ENCODE results near the gene CACTIN.

DNA sequence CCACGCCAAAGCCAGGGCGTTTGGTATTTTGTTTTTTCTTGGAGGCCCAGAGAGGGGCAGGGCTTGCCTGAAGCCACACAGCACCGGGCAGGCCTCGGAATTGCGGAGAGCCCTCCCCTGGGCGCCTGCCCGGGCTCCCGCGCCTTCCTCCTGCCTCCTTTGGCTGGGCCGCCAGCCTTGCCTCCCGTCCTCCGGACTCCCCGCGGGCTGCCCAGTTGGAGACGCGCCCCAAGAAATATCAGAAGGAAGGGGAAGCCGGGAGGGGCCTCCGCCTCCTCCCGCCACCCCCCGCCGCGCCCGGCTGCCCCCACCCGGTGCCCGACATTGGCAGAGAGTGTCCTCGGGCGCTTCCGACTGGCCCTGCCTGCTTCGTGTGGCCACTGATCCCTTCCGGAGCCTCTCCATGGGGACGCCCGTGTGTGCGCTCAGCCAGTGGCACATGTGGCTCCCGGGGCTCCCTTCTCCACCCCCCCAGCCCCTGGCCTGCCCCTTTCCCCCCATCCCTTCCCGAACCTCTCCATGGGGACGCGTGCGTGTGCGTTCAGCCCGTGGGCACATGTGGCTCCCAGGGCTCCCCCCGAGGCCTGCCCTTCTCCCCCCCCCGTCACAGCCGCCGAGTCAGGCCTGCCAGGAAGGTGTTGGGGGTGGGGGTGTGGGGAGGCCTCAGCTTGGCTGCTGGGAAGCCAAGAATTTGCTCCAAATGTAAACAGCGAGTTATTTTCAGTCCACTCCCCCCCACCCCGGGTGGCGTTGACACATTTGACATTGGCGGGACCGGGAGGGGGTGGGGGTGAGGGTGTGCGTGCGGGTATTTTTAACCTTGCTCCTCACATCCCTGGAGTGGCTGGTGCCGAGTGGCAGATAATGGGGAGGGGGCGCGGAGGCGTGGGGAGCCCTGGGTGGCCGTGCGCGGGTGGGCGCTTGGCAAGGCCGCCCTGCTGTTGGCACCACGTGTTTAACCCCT is 37.4 kb downstream of the NFIC start:
- PRO-cap = bidirectional peak, plus-strand start at position 404 of the sequence, minus-strand start at position 209 of the sequence; bidirectional peak, plus-strand start at position 638 of the sequence, minus-strand start at position 558 of the sequence

DNA sequence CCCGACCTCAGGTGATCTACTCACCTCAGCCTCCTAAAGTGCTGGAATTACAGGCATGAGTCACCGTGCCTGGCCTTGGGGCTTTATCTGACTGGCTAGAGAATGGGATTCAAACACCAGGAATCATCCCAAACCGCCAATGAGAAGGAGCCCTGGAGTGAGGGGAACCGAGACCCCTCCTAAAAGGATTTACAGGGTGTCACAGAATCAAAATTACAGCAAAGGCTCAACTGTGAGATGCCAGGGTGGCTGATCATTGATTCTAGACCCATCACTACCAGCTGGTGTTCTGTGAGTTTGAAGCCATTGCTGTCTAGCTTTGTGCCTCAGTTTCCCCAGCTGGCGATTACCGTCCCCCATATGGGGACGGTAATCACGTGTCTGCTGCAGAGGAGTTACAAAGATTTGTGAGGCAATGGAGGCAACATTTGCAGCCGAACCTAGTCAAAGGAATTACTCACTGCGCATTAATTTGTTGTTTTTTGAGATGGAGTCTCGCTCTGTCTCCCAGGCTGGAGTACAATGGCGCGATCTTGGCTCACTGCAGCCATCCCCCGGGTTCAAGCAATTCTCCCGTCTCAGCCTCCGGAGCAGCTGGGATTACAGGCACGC is 46.9 kb downstream of the NFIC start:
- PRO-cap = no peak

DNA sequence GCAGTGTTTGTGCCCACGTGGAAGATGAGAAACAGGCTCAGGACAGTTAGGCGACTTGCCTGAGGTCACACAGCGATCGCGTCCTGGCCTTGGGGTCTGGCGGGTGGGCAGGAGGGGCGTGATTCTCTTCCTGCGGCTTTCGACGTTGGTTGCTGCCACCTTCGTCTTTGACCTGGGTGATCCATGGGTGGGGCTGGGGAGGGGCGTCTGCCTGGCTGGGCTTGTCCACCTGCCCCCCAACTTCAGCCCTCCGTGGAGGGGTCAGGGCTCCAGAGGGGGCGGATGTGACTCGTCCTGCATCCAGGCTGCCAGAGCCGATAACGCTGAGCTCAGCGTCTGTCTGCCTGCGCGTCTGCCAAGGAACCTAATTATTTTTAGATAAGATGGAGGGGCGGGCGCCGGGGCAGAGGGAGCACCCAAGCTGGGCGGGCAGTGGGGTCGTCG is 57.0 kb downstream of the SMIM24 start:
- PRO-cap = no peak

GRCh38 chr19:3429582-3430123 is 50.7 kb downstream of the SMIM24 start:
- PRO-cap = no peak

DNA sequence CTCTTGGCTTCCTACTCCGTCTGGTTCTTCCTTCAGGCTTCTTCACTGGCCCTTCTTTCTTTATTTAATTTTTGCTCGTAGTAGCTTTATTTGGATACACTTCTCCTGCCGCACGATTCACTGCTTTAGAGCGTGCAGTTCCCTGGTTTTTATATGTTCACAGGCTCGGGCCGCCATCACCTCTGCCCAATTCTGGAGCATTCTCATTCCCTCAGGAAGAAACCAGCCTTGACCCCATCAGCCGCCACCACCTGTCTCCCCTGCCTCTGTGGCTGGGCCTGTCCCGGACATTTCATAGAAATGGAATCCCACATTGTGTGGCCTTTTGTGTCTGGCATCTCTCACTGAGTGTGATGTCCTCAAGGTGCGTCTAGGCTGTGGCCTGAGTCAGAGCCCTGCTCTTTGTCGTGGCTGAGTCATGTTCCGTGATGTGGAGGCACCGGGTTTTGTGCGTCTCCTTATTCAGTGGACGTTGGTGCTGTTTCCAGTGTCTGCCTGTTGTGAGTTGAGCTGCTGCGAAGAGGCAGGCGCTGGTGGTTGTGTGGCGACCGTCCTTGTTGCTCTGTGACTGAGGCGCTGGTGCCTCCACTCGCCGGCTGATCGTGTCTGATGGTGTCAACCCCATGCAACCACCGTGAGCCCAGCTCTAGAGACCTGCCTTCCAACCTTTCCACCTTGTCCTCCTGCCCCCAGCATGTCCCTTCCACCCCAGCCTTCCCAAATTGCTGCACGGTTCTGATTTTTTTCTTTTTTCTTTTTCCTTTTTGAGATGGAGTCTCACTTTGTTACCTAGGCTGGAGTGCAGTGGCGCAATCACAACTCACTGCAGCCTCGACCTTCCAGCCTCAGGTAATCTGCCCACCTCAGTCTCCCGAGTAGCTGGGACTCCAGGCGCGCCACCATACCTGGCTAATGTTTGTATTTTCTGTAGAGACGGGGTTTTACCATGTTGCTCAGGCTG is 3.6 kb downstream of the FZR1 start:
- PRO-cap = no peak

DNA sequence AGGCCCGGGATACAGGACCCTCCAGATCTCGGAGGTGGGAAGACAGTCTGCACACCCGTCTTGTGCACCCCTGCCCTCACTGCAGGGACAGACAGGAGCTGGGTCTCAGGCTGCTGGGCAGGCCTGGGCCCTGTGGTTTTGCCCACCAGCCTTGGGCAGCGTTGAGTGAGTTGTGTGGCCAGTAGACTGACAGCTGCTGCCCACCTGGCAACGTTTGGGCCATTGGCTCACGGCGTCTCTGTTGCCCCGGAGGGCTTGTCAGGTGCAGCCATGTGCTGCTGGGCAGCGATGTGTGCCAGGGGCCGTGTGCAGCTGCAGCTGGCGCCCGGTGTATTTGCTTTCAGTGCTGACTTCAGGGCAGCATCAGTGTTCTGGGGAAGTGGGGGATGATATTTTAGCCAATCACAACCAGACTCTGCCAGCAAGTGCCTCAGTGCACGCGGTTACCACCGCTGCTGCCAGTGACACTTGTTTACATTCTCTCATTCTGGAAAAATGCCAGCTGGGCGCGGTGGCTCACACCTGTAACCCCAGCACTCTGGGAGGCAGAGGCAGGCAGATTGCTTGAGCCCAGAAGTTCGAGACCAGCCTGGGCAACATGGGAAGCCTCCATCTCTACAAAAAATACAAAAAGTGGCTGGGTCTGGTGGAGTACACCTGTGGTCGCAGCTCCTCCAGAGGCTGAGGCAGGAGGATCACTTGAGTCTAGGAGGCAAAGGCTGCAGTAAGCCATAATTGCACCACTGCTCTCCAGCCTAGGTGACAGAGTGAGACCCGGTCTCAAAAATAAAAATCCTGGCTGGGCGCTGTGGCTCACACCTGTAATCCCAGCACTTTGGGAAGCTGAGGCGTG is 10.7 kb downstream of the FZR1 start:
- PRO-cap = no peak

- PRO-cap = no peak
These were observed 6.9 kb upstream of the TEKTIP1 start for GRCh38 chr19:3531639-3532856.

- PRO-cap = no peak
These were observed 6.9 kb downstream of the TEKTIP1 start for GRCh38 chr19:3545412-3546681.

DNA sequence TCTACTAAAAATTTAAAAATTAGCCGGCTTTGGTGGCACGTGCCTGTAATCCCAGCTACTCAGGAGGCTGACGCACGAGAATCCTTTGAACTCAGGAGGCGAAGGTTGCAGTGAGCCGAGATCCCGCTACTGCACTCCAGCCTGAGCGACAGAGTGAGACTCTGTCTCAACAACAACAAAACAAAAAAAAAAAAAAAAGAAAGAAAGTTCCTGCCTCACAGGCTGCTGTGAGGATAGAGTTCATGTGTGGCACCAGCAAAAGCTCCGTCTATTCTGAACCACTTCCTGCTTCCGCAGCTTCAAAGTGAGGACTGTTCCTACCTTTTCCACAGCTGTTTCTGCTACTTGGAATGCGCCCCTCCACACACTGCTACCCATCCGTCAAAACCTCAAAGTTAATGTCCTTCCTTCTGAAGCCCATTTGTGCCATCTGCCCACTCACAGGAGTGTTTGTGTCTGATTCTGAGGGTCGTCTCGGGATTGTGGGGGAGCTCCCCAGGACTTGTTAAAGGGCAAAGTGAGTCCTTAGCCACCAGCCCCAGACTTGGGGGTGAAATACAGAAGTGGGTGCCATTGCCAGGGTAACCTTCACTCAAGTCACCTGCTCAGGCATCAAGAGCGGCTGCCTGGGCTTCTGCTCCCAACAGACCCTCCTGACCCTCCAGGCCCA is 3.0 kb downstream of the MFSD12 start:
- PRO-cap = no peak

DNA sequence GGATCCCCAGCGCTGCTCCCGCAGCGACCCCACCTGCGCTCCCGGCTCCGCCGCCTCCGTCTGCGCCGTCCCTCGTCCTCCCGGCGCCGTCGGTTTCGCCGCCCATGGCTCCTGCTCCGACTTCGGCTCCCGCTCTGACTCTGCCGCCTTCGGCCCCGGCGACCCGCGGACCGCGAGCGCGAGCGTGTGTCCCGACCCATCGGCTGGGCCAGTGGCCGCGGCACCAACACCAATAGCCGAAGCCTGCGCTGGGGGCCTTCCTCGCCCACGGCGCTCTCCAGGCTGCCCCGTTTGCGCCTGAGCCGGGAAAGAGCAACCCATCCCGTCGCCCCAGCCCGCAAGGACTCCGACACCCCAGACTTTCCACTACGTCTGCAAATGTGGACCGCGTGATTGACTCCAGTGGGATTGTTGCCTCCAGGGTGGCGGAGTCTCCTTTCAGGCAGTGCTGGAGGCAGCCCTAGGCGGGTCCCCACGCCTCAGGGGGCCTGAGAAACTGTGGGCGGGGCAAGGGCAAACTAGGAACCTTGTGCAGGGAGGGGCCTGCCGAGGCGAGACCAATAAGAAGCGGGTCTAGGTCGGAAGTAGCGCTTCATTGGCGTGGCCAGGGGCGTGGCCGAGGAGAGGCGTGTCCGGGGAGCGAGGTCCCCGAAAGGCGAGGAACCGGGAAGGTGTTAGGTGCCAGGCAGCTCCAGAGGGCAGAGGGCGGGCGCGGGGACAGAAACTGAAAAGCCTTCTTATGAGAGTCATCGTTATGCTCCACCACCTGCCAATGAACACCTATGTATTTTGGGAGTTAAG is at the start of gene CACTIN:
Gene CACTIN (minus strand): TSS at position 228 of the 801 bp plus-strand sequence.
- PRO-cap = unidirectional peak, minus-strand start at position 205 of the sequence; unidirectional peak, plus-strand start at position 643 of the sequence

GRCh38 chr19:3810181-3810788 is 24.1 kb upstream of the MATK start:
- PRO-cap = no peak

GRCh38 chr19:4034909-4036173 is 27.8 kb downstream of the PIAS4 start:
- PRO-cap = no peak

GRCh38 chr19:4044061-4044875 is 22.4 kb downstream of the ZBTB7A start:
- PRO-cap = no peak

GRCh38 chr19:4053503-4054451 is 12.9 kb downstream of the ZBTB7A start:
- PRO-cap = no peak

- PRO-cap = bidirectional peak, plus-strand start at chr19:4060251, minus-strand start at chr19:4060095
These were observed 7.1 kb downstream of the ZBTB7A start for GRCh38 chr19:4059324-4060360.

- PRO-cap = no peak
These were observed 6.2 kb downstream of the ZBTB7A start for GRCh38 chr19:4060361-4061025.

DNA sequence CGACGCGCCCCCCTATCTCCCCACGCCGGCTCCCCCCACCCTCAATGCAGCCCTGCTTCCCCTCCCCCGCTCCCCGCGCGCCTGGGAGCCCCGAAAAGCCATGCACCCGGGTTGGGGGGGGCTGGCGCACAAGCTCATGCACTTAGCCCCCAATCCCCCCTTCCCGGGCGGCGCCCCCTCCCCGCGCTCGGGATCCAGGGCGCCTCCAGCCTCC is 478 bp downstream of the ZBTB7A start:
- PRO-cap = no peak

DNA sequence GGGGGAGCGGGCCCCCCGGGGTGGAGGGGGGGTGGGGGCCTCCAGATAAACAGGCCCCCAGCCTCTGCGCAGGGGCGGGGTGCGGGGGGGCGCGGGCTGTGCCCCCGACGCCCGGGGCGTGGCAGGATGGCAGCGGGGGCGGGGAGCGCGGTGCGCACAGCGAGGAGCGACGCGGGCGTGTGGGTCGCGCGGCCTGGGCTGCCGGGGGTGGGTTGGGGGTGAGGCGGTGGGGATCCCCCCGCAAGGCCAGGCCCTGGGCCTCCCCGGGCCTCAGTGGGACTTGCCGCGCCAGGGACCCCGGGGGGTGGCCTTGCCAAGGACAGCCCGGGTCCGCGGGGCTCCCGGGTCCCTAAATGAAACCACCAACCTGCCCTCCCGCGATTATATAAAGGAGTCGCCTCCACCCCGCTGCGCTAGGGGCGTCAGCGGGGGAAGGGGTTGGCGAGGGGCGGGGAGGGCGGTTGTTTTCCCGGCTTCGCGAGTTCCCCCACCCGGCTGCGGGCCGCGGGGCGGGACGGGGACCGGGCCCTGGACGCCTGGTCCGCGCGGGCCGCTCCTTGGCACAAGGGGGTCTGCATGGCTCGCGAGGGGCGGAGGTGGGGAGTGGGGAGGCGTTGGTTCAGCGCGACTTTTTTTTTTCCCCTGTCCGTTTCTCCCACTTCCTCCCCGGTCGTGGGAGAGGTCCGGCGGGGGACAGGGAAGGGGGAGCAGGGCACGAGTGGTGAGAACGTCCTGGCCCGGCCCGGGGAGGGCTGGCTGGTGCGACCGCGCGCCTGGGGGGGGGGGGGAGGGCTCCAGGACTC is 713 bp upstream of the ZBTB7A start:
- PRO-cap = bidirectional peak, plus-strand start at position 490 of the sequence, minus-strand start at position 355 of the sequence

- PRO-cap = no peak
These were observed 7.1 kb upstream of the MAP2K2 start for GRCh38 chr19:4131019-4131471.

GRCh38 chr19:4197803-4198666 is 15.5 kb downstream of the ANKRD24 start:
- PRO-cap = no peak